Neural crest cell (in vitro differentiated cells): Measurements from ENCODE around the genes ARRB2 and C17orf107.

DNA sequence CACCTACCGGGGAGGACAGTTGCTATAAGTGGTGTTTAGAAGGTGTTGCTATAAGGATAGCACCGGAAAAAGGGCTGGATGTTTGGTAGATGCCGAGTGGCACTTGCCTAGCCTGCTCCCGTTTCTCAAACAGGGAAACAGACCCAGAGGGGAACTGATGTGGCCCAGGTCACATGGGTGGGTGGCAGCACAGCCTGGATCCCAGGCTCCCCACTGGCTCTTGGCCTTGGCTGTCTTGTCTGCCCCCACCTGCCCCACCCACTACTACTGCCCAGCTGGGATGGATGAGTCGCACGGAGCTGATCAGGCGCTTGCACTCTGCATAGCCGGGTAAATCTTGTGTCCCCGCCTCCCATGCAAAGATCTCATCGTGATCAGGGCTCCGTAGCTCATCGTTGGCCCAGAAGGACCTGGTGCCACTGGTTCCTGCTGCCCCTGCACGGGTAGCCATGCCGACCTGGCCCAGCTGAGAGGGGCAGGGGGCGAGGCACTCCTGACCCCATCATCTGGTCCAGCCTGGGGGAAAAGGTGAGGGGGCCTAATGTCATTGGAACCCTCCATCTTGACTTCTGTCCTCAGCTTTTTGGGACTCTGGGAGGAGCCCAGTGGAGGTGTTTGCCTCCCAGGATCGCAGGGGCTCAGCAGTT, 7.3 kb downstream of the SMTNL2 start:
- PRO-cap, result no peak

DNA sequence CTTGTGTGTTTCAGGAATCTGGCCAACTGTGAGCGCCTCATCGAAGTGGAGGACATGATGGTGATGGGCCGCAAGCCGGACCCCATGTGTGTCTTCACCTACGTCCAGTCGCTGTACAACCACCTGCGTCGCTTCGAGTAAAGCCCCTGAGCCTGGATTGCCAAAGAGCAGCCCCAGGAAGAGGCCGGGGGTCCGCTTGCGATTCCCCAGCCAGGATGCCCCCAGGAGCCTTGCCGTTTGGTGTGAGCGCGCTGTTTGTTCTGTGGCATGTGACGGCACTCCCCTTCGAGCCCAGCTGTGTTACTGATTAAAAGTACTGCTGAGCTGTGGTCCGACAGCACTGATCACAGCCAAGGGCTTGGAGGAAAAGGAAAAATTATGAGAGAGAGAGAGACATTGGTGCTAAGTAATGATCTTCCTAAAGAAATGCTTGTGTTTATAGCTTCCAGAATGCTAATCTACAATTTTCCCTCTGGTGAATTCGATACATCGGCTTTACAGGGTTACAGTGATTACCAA, 23.1 kb downstream of the SMTNL2 start:
- PRO-cap, result no peak

GRCh38 chr17:4638709-4639369, 2.6 kb downstream of the ALOX15 start:
- PRO-cap, result no peak

DNA sequence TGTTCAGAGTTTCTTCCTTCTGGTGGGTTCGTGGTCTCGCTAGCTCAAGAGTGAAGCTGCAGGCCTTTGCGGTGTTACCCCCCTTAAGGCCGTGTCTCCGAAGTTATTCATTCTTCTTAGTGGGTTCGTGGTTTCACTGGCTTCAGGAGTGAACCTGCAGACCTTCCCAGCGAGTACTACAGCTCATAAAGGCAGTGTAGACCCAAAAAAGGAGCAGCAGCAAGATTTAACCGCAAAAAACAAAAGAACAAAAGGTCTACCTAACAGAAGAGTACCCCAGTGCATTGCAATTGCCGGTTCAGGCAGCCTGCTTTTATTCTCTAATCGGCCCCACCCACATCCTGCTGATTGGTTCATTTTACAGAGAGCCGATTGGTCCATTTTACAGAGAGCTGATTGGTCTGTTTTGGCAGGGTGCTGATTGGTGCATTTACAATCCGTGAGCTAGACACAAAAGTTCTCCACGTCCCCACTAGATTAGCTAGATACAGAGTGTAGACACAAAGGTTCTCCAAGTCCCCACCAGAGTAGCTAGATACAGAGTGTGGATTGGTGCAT, 2.0 kb upstream of the ARRB2 start:
- PRO-cap, result unidirectional peak, minus-strand start at position 288 of the sequence

DNA sequence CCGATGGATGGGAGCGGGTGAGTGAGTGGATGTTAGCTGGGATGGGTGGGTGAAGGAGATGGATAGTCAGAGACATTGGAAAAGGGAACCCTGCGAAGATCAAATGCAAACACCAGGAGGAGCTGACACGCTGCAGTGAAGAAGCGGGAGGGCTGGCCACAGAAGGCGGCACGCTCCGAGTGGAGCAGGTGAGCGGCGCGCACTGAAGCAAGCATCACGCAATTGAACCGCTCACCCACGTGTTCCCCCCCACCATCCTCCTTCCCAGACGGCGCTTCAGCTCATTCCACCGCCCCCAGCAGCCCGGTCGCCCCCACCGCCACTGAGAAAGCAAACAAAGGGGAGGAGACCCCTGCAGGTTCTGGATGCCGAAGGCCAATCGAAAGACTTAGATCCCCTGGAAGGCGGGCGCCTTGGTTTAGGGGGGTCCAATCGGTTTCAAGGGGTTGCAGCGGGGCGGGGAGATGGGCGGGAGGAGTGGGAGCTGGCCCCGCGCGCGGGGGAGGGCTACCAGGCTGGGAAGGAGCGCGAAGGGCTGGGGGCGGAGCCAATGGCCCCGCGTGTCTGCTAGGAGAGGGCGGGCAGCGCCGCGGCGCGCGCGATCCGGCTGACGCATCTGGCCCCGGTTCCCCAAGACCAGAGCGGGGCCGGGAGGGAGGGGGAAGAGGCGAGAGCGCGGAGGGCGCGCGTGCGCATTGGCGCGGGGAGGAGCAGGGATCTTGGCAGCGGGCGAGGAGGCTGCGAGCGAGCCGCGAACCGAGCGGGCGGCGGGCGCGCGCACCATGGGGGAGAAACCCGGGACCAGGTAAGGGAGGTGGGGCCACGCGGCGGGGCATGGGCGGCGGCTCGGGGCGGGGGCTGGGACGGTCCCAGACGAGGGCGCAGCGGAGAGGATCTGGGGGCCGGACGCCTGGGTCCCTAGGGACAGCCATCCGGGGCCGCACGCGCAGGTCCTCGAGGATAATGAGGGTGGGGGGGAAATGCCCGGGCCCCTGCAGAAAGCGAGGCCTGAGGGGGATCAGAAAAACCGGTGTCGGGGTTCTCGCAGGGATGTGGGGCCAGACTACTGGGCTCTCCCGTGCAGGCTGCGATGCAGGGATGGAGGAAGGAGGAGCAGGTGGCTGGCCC, at the start of gene ARRB2:
TSS of gene ARRB2 (plus strand) at position 693 of the 1,128 bp plus-strand sequence.
- PRO-cap, result bidirectional peak, plus-strand start at position 159 of the sequence, minus-strand start at position 324 of the sequence; bidirectional peak, plus-strand start at position 693 of the sequence, minus-strand start at position 618 of the sequence

- PRO-cap, result no peak
Observed at GRCh38 chr17:4736159-4736966, 3.3 kb upstream of the ZMYND15 start.

DNA sequence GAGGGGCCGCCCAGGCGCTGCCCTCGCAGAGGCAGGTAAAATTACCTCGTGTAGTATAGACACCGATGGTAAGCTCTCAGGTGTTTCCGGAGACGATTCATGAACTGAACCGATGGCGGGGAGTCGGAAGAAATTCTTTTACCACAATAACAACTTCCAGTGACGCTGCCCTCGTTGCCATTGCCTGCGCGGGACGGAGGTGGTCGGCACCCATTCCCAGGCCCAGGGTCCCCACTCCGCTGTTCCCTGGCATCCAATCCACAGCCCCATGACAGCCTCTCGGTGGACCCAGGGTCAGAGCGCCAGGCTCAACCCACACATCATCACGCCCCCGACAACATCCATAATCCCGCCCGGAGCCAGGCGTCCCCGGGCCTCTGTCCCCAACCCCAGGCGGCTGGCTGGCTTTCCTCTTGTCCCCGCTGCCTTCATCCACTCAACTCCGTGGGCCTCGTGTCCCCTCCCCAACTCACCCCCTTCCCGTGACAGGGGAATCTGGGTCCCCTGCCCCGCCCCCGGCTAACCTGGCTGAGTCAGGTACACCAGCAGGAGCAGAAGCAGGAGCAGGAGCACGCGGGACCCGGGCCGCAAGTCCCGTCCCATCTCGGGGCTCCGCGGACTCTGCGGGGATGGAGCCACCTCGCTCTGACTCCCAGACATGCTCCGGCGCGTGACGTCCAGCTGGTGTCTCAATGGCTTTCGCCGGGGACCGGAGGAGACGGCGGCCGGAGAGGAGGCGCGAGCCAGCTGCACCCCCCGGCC, 715 bp upstream of the ZMYND15 start:
- PRO-cap, result no peak

DNA sequence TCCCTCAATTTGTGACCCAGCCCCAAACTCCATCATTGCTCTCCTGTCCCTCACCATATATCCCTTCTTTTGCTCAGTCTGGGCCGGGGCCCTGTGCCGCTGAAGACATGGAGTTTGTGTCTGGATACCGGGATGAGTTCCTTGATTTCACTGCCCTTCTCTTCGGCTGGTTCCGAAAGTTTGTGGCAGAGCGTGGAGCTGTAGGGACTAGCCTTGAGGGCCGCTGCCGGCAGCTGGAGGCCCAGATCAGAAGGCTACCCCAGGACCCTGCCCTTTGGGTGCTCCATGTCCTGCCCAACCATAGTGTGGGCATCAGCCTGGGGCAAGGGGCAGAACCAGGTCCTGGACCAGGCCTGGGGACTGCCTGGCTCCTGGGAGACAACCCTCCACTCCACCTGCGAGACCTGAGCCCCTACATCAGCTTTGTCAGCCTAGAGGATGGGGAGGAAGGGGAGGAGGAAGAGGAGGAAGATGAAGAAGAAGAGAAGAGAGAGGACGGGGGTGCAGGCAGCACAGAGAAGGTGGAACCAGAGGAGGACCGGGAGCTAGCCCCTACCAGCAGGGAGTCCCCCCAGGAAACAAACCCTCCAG, 809 bp upstream of the CXCL16 start:
- PRO-cap, result no peak

DNA sequence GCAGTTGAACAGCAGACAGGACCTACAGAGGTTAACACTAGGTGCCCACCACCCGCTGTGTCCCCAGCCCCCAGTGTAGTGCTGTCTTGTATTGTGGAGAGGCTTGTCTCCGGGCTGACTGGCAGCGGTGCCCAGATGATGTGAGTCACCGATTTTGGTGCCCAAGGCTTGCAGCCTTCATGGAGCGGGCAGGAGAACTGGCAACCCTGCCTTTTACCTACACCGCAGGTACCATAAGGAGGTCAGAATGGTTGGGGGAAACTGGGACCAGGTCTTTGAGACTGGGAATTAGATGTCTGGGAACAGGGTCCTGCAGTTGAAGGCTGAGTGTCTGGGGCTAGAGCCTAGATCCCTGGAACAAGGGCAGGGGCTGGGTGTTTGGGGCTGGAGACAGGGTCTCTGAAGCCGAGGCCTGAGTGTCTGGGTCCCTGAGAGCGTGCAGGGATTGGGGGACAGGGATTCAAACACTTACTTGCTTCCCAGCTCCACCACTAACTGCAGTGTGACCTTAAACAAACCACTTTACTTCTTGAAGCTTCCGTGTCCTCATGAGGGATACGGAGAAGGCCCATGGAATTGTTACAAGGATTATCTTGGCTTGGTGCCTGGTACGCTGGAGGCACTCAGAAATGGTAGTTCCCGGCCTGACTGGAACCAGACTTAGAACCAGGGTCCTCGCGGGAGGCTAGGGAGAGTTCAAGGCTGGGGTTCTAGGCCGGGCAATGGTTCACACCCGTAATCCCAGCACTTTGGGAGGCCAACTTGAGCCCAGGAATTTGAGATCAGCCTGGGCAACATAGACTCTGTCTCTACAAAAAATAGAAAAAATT, 2.8 kb upstream of the CXCL16 start:
- PRO-cap, result no peak

DNA sequence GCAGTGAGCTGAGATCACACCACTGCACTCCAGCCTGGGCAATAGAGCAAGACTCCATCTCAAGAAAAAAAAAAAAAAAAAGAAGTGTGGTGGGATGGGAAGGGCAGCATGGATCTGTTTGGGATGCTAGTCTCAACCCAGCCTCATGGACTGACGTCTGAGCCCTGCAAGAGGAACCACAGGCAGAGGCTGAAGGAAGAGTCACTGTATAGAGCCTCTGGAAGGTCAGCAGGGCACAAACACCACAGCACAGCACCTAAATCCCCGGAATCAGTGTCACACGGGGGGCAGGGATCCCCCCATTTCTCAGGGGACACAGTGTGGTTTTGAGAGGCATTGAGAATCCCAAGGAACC, 10.9 kb upstream of the CXCL16 start:
- PRO-cap, result no peak

GRCh38 chr17:4770673-4771083, 1.0 kb upstream of the TM4SF5 start:
- PRO-cap, result no peak

DNA sequence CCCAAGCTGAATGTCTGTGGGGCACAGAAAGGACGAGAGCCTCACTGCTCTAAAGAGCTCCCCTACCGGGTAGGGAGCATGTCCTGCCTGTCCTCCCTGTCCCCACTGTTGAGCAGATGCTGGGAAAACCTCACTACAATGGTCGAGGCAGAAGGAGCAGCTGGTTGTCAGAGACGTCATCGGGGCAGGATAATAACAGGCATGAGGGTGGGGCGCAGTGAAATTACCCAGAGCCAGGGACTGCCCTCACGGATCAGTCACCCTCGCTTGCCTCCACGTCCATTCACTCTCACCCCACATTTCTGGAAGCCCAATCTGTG, 543 bp downstream of the TM4SF5 start:
- PRO-cap, result no peak

DNA sequence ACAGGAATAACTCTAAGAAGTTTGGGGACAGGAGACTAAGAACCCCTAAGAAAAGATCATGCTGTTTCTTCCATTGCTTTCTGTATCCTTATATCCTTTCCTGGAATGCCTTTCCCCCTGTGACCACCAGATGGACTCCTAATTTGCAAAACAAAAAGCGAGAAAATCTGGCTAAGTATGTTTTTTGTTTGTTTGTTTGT, 1.1 kb upstream of the VMO1 start:
- PRO-cap, result no peak

DNA sequence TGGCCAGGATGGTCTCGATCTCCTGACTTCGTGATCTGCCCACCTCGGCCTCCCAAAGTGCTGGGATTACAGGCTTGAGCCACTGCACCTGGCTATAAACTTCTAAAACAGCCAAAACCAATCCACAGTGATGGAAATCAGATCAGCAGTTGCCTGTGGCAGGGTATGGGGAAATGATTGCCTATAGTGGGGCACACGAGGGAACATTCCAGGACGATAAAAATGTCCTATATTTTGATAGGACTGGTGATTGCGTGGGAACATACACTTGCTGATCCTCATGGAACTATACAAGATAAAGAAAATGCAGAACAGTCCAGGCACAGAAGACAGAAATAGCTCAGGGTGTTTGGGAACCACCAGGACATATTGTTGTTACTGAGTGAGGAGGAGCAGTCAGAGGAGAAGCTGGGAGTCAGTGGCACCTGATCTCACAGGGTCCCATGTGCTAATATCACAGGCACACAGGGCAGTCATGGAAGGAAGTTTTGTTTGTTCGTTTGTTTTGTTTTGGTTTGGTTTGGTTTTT, 5.6 kb downstream of the PLD2 start:
- PRO-cap, result no peak

- PRO-cap, result no peak
Observed at GRCh38 chr17:4852019-4852758, 19.0 kb downstream of the MINK1 start.

- PRO-cap, result no peak
Observed at GRCh38 chr17:4898304-4898716, 1.0 kb upstream of the C17orf107 start.

DNA sequence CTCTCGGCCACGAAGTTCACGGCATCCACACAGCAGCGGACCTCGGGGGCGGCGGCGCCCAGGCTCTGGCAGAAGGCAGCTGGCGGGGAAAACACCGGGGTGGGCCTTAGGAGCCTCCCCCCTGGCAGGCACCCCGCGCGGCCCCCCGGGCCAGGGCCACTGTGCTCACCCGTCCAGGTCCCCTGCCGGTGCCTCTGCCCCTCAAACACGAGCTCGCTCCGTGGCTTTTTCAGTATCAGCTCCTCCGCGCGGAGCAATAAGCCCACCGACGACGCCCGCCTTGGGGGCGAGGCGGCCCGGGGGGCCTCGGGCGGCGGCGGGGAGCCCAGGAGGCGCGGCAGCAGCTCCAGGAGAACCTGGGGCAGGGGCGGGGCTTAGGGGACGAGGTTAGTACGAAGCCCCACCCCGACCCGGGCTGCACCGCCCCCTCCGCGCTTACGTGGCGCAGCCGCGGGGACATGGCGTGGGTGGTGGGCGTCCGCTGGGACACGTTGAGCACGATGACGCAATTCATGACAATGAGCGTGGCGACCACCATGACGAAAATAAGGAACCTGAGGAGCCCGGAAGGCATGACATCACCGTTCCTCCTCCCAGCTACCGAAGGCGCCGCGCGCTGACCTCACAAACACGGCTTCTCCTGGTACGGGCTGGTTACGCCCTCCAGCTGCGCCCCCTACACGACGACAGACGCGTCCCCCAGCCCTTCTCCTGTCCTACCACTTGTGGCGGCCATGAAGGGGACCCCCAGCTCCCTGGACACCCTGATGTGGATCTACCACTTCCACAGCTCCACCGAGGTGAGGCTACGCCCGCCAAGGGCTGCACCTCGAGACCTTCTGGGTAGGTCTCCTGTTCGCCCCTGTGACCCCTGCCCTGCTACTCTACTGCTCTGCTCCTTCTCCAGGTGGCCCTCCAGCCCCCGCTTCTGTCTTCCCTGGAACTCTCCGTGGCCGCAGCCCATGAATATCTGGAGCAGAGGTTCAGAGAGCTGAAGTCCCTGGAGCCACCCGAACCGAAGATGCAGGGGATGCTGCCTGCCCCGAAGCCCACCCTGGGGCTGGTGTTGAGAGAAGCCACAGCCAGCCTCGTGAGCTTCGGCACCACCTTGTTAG, at the start of gene C17orf107:
TSS of gene C17orf107 (plus strand) at position 508 of the 1,115 bp plus-strand sequence.
- PRO-cap, result no peak

DNA sequence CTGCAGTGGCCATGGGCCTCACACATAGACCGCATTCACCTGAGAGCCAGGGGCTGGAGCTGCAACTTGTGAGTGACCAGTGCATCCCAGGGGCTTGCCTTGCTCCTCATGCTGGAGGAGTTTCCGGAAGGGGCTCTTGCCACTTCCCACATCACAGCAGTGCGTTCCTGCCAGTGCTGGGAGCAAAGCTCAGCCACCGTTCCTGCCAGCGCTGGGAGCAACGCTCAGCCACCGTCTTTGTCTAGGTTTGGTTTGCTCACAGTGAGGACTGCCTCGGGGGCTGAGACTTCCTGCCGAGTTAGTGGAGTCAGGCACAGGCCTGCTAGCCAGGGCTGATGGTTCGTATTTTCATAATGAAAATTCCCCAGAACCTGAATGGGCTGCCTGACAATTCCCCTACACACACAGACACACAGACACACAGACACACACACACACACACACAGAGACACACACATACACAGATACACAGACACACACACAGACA, 5.4 kb upstream of the CHRNE start:
- PRO-cap, result bidirectional peak, plus-strand start at position 259 of the sequence, minus-strand start at position 226 of the sequence

- PRO-cap, result no peak
Observed at GRCh38 chr17:4958995-4959682, 8.2 kb downstream of the ENO3 start.

GRCh38 chr17:4968905-4969825, 1.5 kb upstream of the SPAG7 start:
- PRO-cap, result bidirectional peak, plus-strand start at chr17:4969274, minus-strand start at chr17:4969049; unidirectional peak, minus-strand start at chr17:4969298